Cerebellum (tissue), 5 donors: ENCODE measurements around the genes LRRTM3, PBLD and TET1.

- PRO-cap, 3 experiments: no peak in any of the 3 experiments
- RAMPAGE, long total RNA: no peak
These were observed 51.9 kb downstream of the NRBF2 start for GRCh38 chr10:63184839-63185540.

- PRO-cap, 3 experiments: no peak in any of the 3 experiments
- RAMPAGE, long total RNA: no peak
These were observed 74.9 kb downstream of the NRBF2 start for GRCh38 chr10:63207936-63208610.

DNA sequence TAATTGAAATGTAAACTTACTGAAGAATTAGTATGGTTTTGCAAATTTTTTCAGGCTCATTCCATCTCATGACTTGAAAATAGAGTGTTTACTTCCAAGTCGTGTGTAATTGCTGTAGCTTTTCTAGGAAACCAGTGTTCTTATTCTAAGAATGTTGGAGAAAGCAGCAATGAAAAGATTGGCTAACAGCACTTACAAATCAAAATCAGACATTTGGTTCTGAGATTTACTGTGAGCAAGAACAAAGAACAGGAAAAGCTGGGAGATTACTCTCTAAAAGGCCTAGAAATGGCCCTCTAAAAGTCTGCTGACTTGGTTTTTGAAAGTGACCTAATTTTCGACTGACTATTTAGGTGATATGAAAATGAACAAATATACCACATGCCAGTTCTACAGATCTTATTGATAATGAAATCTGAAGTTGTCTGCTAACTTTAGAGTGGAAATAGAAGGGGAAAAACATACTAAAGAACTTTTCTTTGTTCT is 52.1 kb downstream of the REEP3 start:
- PRO-cap, 3 experiments: no peak in any of the 3 experiments
- RAMPAGE, long total RNA: no peak

DNA sequence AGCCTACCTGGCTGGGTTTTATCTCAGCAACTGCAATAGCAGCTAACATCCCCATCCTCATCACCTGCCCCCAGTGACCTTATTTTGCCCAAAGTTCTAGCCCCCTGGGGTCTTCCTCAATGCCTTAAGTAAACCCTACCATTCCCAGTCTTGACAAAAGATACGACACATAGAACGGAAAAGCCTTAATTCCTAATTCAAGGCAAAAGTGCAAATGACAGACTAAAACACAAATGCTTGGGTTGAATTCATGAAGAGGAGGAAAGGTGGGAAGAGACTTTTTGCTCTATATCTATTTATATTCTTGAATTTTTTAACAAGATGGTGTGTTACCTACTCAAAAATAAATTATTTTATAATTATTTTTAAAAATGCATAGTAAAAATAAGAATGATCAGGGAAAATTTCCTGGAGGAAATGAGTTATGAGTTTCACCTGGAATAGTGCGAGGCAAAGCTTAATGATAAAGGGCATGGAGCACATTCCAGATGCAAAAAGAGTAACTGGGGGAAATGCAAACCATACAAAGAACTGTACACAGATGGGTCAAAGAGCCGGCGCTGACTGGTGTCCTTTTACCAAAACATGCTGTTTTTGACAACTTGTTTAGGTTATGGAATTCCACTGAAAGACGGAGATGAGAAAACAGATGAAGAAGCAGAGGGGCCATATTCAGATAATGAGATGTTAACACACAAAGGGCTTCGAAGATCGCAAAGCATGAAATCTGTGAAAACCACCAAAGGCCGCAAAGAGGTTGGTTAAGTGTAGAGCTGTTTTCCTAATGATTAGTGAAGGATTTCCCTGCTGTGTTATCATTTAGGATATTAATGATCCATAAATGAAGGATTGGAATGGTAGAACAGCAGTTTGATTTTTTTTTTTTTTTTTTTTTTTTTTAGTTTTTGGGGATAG is 98.1 kb downstream of the REEP3 start:
- PRO-cap, 3 experiments: no peak in any of the 3 experiments
- RAMPAGE, long total RNA: no peak

DNA sequence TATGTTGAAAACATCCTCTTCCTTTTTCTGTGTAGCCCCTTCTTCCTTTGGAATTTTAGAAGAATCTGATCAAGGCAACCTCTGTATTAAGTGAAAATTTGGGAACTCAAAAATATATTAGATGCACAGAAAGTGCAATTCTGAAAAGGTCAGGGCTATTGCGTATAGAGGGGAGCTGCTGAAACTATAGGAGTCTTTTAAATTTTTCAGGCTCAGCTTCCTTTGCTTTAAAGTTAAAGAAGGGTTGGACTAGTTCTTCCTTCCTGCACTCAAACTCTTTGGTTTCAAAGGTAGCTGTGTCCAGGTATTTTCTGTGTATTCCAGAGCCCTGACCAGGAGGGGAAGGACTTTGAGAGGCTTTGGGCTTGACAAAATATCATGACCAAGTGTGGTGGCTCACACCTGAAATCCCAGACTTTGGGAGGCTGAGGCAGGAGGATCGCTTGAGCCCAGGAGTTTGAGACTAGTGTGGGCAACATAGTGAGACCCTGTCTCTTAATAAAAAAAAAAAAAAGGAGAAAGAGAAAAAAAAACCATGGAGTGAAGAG is 111.2 kb downstream of the REEP3 start:
- PRO-cap, 3 experiments: no peak in any of the 3 experiments
- RAMPAGE, long total RNA: no peak

DNA sequence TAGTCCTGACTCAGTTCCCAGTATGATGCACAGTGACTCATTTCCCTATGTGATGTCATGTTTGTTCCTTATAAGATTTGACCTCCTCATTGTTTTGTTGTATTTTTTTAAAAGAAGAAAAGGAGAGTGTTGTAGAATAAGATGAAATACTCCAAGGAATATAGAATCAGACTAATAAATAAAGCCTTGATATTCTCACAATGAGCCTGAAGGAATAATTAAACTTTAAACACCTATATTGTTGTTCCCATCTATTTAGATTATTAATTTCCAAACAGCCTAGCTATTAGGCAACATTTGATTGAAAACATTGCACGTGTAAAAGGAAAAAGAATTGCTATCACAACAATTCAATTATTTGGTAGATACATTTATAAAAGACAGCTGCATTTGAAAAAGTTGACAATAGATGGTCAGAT is 186.3 kb downstream of the REEP3 start:
- PRO-cap, 3 experiments: no peak in any of the 3 experiments
- RAMPAGE, long total RNA: no peak

DNA sequence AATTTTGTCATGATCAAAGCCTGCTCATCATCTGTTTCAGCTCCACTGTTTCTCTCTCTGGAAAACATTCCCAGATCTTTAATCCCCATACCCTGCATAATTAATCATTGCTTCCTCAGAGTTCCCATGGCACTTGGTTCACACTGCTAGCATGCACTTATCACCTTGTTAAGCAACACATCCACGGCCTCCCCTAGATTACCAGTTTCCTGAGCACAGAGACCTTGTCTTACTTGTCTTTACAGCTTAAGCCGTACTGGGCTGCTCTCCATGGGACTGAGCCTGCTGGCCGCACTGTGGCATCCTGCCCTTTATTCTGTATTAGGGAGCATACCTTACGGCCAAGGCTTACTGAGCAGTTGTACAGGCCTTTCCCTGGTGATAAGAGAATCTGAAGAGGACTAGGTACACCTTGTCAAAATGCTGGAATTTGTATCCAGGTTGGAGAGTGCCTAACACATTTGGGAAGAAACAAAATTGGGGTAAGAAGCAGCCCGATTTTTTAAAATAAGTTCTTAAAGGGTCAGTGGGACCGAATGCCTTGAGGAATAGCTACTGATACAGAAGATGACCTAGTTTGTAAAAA is 190.2 kb downstream of the REEP3 start:
- PRO-cap, 3 experiments: no peak in any of the 3 experiments
- RAMPAGE, long total RNA: no peak

- PRO-cap, 3 experiments: no peak in any of the 3 experiments
- RAMPAGE, long total RNA: no peak
These were observed 278.0 kb downstream of the REEP3 start for GRCh38 chr10:63799236-63799629.

GRCh38 chr10:65620549-65620983 is 1305.3 kb upstream of the LRRTM3 start:
- PRO-cap, 3 experiments: no peak in any of the 3 experiments
- RAMPAGE, long total RNA: no peak

GRCh38 chr10:66925678-66926289 is at the start of gene LRRTM3:
TSS of gene LRRTM3 (plus strand) at chr10:66926036.
- PRO-cap, 3 experiments: peak in 3 of 3 experiments; most common plus-strand start chr10:66926036 (in 3); most common minus-strand start chr10:66925965 (in 1)
- RAMPAGE, long total RNA: start-site peak on the plus strand at chr10:66926053-66926145, 115 and 699 reads in 2 replicates

- PRO-cap, 3 experiments: no peak in any of the 3 experiments
- RAMPAGE, long total RNA: no peak
These were observed 24.2 kb downstream of the MYPN start for GRCh38 chr10:68133440-68133979.

DNA sequence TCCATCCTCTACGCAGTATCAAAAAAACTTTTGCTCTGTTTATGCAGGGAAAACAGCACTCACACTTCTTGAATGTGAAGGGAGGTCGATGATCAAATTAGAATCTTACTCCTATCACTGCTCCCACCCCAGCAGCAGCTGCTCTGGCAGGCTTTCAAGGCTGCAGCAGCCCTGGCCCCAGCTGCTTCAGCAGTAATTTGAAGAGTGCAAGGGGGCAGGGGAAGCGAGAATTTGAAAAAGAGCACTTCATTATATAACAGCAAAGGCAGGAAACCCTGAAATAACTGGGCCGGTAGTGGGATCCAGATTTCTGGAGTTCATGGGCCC is 44.8 kb downstream of the MYPN start:
- PRO-cap, 3 experiments: no peak in any of the 3 experiments
- RAMPAGE, long total RNA: no peak

DNA sequence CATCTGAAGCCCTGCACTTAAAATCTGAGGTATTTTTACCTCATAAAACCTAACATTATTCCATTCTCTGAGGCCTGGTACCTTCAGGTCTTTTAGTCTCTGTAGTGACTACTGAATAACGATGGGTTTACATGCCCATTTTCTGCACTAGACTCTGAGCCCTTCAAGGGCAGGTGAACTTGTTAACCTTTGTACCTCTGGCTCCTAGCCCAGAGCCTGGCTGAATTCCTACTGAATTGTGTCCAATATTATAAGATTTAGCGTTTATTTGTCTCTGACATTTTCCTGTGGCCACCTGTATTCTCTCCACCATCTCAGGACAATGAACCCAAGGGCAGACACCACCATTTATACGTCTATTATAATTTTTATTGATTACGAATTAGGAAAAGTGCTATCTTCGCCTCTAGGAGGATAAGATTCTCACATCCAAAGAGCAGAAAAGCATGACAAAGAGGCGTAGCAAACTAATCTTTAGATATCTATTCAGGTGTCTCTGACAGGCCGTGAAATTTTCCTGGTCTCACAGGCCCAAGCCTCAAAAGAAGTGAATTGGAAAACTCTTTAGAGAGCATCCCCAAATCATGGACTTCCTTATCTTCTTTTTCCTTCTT is 27.9 kb upstream of the HNRNPH3 start:
- PRO-cap, 3 experiments: no peak in any of the 3 experiments
- RAMPAGE, long total RNA: no peak

GRCh38 chr10:68332586-68333632 is at the start of gene PBLD:
TSS of gene PBLD (minus strand) at chr10:68332928.
- PRO-cap, 3 experiments: peak in 3 of 3 experiments; most common plus-strand start chr10:68332831 (in 2); most common minus-strand start chr10:68332772 (in 2)
- RAMPAGE, long total RNA: no peak

GRCh38 chr10:68559735-68560935 is at the start of gene TET1:
TSS of gene TET1 (plus strand) at chr10:68560337.
- PRO-cap, 3 experiments: no peak in any of the 3 experiments
- RAMPAGE, long total RNA: no peak

- PRO-cap, 3 experiments: no peak in any of the 3 experiments
- RAMPAGE, long total RNA: no peak
These were observed 758 bp downstream of the TET1 start for GRCh38 chr10:68560936-68561253.

- PRO-cap, 3 experiments: no peak in any of the 3 experiments
- RAMPAGE, long total RNA: no peak
These were observed 4.3 kb upstream of the KIFBP start for GRCh38 chr10:68983973-68985006.

DNA sequence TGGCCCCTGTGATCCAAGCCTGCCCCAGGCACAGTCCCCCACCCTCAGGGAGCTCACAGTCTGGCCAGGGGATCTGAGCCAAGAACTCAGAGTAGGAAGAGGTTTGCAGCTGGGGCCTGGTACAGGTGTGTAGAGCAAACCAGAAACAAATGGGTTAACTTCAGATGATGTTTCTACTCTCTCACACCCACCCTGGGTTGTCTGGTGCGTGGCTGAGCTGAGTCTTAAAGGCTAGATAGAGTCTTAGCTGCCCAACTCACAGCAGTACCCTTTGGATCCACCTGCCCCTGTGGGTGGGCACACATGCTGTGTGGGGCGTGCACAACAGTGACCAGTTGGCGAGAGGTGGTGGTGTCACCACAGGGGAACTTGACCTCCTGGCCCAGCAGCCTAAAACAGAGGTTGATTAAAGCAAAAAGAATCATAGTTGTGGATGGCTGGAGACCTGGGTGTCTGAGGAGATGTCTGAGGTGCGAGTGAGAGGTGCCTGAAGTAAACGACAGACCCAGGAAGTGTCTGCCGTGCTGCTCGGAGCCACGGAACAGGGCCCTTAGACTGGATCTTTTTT is 31.2 kb upstream of the SRGN start:
- PRO-cap, 3 experiments: no peak in any of the 3 experiments
- RAMPAGE, long total RNA: no peak

GRCh38 chr10:69089304-69089505 is 1.3 kb downstream of the SRGN start:
- PRO-cap, 3 experiments: no peak in any of the 3 experiments
- RAMPAGE, long total RNA: no peak

- PRO-cap, 3 experiments: no peak in any of the 3 experiments
- RAMPAGE, long total RNA: no peak
These were observed 12.6 kb downstream of the SRGN start for GRCh38 chr10:69100369-69101065.